Smooth muscle cell (in vitro differentiated cells): Measurements from ENCODE around the gene TUBB8.

GRCh38 chr10:49244-49549, at the start of gene TUBB8:
TUBB8 (minus strand) TSS chr10:49296.
- RAMPAGE, long total RNA = no peak

DNA sequence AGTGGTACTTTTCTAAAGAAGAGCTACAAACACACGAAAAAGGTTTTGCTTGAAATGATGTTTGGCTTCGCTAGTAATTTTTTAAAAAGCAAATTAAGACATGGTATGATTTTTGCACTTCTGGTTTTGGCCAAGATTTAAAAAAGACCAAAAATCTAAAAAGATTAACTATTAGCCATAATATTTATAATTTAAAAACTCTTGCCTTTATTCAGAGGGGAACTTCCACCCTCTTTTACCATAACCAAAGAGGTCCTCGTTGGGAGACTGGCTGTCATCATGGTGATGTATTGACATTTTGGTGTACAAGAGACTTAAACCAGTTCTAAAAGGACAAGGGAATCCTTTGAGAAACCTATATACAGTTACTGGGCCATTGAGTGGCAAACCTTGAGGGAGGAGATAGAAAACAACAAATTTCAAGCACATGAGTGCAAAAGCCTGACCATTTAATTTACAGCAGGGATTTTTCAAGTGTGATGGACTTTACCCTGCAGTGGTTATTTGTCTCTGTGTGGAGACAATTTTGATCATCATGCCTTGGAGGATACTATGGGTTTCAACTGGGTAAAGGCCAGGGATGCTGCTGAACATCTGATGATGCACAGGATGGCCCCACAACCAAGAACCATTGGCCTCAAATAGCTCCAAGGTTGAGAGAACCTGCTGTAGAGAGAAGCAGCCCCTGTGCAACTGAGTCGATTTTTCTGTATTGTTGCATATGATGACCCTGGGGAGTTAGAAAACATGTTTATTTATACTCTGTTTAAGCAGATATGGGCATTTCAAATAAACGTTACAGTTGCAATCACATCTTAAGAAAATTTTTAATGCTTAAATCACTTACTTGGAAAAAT, 20.5 kb downstream of the ZMYND11 start:
- RAMPAGE, long total RNA = no peak

- RAMPAGE, long total RNA = no peak
Observed at GRCh38 chr10:333165-333880, 198.1 kb downstream of the ZMYND11 start.

GRCh38 chr10:387089-387543, 251.9 kb downstream of the ZMYND11 start:
- RAMPAGE, long total RNA = no peak

DNA sequence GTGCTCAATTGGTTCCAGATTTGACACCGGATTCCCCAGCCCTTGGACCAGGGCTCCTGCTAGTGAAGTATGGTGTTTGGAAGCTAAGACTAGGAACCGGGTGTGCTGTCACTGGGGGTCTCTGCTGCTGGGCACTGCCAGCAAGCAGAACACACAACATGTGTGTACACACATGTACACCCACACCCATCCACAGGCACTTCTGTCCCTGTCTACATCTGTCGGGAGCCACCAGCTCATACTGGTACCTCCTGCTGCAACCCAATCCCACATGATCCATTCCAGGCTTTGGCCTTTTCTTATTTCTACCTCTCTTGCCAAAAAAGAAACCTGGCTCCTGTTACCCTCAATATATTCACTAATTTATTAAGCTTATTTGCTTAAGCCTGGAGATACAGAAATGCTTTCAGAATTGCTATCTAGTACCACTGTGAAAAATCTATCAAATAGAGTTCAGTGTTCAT, 246.0 kb downstream of the DIP2C start:
- RAMPAGE, long total RNA = no peak

DNA sequence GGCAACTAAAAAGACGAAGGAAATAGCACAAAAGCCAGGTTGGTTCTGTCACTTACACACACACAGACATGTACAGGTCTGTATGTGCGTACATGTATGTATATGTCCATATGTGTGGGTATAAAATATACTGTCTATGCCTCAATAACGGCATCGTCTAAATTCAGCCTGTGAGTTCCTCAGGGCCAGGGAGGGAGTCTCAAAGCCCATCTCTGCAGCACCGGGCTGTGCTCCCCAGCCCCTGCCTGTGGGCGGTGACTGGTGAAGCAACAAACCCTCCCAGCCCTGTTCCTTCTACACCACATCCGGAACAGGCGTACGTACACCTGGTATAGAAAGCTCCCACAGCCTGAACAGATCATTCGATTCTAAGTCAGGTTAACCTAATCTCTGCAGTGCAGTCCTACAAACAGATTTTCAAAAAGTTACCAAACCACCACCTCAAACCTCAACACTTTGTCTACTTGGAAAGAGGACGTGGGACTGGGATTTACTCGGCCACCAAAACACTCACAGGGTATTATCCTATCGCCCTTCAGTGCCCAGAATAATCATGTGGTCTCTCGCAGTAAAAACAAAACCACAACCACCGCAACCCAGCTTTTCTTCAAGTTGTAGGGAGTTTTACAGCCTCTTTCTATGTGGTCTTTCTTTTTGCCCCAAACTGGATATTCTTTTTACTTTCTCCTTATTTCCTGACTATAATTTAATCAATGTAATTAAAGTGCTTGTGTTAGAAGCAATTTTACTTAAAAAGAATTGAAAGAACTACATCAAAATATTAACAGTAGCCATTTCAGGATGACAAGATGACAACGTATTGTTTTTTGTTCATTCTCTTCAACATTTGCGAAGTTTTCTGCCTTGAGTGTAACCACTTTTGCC, 238.4 kb downstream of the DIP2C start:
- RAMPAGE, long total RNA = no peak

- RAMPAGE, long total RNA = no peak
Observed at GRCh38 chr10:484406-484954, 205.0 kb downstream of the DIP2C start.

GRCh38 chr10:513257-513819, 176.1 kb downstream of the DIP2C start:
- RAMPAGE, long total RNA = no peak

- RAMPAGE, long total RNA = no peak
Observed at GRCh38 chr10:575982-576546, 113.4 kb downstream of the DIP2C start.

DNA sequence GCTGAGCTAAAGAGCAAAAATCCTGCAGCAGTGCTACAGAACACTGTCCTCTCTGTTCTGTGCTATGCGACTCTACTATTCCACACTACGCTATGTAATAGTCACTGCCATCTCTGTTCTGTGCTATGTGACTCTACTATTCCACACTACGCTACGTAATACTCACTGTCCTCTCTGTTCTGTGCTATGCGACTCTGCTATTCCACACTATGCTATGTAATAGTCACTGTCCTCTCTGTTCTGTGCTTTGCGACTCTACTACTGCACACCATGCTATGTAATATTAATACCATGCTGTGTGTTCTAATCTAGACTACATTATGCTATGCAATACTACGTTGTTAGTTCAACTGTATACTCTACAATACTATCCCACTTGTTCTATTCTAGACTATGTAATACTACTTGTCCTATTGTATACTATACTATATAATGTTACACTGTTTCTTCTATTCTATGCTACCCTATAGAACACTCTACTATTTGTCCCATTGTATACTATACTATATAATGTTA, 34.1 kb downstream of the DIP2C start:
- RAMPAGE, long total RNA = no peak

DNA sequence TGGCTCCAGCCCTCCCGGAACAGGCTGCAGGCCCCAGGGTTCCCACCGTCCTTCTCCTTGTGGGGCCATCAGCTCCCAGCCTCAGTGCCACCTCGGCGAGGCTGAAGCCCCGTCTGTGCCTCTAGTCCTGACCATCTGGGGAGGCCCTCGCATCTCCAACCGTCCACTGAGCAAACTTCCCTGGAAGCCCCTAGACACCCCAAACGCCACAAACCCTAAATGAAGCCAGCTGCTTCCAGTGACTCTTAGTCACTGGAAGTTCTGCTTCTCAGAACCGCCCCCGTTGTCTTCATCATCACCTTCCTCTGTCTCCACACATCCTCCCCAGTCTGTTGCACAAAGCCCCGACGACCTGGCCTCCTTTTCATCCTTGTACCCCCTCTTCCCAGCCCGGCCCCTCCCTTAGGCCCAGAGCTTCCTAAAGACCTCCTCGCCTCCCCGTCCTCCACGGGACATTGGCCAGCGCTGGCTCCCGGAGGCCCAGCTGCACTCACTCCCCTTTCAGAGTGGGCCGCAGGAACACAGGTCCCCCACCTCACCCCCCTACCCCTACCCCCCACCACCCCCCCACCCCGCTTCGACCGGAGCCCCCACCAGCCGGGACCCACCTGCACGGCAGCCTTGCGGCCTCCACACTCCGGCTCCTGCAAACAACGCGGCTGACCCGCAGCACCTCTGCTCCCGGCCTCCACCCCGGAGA, 1.1 kb upstream of the DIP2C start:
- RAMPAGE, long total RNA = no peak

DNA sequence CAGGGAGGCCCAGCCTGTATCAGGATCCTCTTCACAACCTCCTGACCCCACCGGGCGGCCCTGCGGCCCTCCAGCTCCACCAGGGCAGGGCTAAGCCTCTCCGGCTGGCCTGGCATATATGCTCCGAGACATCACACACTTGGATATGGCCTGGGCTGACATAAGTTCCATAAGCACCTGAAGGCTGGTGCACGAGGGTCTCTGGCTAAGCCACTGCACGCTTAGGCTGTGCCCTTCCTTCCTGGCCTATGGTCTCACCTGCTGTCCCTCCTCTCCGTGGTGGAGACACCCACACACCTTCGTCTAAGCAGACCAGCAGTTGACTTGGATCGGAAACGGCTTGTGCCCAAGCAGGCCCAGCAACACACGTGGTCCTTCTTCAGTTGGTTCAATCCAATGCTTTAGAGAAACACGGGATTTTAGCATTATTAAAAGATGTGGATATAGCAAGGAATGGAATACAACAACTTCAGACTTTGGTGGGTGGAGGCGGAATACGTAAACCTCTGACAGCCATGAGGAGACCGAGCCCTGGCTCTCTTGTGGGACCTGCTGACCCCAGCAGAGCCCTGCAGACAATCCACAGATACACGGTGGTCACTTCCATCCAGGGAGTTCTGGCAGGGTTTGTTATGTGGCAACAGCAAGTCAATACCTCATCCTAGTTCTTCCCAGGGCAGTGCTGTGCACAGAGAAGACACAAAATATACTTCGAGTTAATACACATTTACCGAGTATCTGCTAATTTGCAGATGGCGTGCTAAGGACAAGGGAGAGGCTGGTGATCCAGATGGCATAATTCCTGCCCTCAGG, 118.3 kb upstream of the DIP2C start:
- RAMPAGE, long total RNA = no peak

- RAMPAGE, long total RNA = no peak
Observed at GRCh38 chr10:824623-825551, 106.6 kb downstream of the LARP4B start.

- RAMPAGE, long total RNA = no peak
Observed at GRCh38 chr10:929999-931045, 1.2 kb downstream of the LARP4B start.

DNA sequence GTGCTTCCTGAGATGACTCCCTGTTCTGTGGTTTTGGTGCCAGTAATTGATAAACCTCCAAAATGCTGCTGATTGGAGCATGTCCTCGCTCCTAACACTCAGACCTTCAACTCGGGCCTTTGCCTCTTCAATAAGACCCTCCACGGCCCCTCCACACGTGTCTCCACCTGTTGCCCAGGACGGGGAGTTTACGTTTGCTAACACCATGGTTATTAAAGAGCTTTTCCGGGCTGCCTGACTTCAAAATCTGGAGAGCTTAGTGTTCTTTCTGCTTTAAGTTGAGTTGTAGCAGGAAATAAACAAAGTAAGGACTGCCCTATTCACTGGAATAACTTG, 23.9 kb upstream of the LARP4B start:
- RAMPAGE, long total RNA = no peak

DNA sequence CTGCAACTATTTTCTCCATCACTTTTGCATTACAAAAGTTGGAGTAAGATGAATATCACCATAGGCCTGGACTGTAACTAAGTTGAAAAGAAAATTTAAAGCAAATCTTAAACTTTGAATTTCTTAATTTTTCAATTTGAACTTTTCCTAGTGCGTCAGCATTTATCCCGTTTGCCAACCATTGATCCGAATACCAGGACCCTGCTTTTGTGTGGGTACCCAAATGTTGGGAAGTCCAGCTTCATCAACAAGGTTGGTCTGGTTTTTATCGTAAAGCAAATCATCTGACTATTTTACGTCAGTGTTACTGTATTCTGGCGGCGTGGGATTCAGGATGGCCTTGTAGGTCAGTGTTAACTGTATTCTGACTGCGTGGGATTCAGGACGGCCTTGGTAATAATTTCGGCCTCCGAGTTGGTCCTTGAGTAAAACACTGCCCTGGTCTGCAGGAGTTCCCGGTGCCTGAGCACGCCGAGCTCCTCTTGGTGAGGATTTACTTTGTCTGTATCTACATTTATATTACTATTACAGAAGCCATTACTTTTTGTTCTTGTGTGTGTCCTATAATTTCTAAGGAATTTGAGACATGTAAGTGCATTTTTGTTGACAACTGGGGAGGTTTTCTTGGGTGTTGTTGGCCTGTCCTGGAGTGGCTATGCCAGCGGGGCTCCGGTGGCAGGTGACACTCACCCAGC, 9.0 kb downstream of the GTPBP4 start:
- RAMPAGE, long total RNA = no peak

- RAMPAGE, long total RNA = no peak
Observed at GRCh38 chr10:1448280-1448942, 288.9 kb downstream of the ADARB2 start.

DNA sequence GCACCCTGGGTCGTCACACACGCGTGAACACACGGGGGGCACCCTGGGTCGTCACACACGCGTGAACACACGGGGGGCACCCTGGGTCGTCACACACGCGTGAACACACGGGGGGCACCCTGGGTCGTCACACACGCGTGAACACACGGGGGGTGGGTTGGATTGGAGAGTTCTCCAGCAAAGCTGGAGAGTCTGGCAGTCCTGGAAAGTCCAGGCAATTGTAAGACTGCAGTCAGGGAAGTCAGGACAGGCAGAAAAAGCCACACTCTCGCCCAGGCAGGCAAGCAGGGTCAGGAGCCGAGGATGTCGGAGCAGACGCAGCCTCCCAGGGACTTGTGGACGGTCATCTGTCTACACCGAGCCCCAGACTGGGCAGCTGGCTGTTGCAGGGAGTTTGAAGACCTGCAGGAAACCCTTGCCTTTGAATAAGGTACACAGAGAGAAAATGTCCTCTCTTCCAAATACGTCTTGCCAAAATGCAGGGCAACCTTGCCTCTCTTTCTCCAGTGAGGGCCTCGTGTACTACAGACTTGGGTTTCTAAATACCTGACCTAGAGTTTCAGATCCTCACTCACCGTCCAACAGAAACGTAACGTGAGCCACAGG, 176.8 kb downstream of the ADARB2 start:
- RAMPAGE, long total RNA = no peak

- RAMPAGE, long total RNA = no peak
Observed at GRCh38 chr10:1658324-1658676, 79.0 kb downstream of the ADARB2 start.

DNA sequence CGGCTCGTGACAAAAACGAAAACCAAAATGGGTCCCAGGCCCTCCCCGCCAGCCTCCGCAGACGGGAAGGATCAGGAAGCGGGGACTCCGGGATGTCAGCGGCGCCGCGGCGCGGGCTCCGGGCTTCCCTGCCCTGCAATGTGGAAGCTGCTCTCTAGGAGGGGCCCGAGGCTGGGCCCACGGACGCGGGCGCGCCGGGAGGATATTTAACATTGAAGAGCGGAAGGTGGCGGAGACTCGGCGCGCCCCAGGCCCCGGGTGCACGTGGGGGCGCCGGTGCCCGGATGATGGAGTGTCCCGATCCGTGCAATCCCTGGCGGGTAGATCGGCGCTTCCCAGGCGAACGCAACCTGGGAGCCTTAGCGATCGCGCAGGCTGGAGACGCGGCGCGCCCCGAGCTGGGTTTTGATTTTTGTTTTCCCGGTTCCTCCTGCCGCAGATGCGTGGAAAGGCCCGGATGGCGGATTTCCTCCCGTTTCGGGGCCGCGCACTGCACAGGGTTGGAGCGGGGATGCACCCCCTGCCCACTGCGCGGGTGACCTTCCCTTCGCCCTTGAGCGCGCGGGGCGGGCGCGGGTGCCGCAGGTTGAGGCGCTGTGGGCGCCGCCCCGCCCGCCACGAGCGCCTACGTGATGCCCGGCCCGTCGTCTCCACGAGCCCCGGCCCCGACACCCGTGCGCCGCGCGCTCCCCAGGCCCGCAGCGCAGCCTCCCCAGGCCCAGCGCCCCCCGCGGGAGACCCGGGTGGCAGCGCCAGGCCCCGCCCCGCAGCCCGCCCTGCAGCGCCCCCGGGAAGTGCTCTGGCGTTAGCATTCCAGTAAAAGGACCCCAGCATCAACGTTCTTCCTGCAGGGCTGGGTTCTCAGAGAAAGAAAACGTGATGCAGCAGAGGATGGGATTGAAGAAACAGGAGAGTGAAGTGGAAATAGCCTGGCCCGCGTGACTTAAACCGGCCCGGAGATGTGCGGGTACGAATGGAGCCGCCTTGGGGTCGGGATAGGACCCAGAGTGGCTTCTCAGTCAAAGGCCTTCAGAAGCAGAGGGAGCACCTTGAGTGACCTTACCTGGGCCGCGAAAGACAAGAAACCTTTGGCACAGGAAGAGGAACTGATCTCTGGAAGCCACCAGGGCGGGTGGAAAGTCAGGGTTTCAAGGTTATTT, 1.5 kb downstream of the PFKP start:
- RAMPAGE, long total RNA = no peak